ENCODE data around the gene C5orf58.

DNA sequence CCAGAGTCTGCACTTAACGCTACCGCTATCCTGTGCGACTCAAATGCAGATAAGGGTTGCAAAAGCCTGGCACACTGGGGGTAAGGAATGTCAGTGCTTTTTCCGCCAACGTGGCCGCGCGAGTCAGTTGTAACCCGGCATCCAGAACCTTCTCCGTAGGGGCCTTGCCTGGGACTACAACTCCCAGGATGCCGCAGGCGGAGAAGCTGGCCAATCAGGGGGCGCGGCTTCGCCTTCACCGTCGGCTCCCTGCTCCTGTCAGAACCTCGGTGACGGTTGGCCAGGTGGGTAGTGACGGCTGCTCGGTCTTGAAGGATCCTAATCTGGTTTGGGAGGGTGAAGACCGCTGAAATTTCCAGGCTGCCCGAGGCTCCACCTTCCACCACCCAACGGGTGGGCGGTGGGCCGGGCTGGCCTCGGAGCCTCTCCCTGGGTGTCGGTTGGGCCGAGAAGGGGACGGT lies at the start of gene C5orf58:
Gene C5orf58 (plus strand): TSS at position 262 of the 461 bp plus-strand sequence.
- RRBS, result no CpG with 5 or more reads among the region's 30 CpGs

GRCh38 chr5:170265589-170266156 lies 31.9 kb downstream of the LCP2 start:
- RRBS, result no CpG with 5 or more reads among the region's 4 CpGs

DNA sequence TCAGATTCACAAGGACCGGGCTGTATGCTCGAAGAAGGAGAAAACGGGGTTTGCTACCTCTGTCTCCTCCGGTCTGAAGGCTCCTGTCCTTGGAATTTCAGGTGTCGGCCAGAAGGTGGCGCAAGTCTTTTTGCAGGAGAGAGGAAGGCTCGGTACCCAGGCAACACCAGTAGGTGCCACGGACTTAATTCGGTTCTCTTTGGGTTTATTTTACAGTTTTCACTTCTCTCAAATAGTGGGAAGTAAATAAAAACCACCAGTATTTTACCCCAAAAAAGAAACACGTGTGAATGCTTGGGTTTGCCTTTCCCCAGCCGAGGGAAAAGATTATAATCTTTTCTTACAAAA lies 29.7 kb downstream of the LCP2 start:
- RRBS, result 0% methylated on average over 3 of the region's 11 CpGs

- RRBS, result no CpG with 5 or more reads among the region's 15 CpGs
These were observed 28.4 kb downstream of the LCP2 start for GRCh38 chr5:170268799-170270017.

- RRBS, result no CpG with 5 or more reads among the region's 10 CpGs
These were observed 22.1 kb downstream of the LCP2 start for GRCh38 chr5:170275261-170276037.

DNA sequence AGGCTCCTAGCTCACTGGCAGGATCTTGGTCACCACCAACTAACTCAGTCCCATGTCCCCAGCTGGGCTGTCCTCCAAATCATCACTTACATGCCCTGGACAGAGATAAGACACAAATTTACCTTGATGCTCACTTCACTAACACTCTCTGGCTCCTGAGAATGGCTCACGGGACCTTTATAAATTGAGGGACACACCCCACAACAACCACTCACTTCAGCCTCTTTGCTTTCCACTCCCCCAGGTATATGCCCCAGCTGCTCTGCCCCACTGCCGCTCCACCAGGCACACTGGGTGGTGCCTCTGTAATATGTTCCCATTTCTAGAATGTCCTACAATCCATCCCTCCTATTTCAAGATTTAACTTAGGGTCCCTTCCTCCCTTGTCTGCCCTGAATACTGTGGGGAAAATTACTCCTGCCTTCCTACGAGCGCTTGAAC lies 14.1 kb downstream of the LCP2 start:
- RRBS, result no CpG with 5 or more reads among the region's 4 CpGs

GRCh38 chr5:170288757-170289401 lies 8.7 kb downstream of the LCP2 start:
- RRBS, result no CpG with 5 or more reads among the region's 3 CpGs

DNA sequence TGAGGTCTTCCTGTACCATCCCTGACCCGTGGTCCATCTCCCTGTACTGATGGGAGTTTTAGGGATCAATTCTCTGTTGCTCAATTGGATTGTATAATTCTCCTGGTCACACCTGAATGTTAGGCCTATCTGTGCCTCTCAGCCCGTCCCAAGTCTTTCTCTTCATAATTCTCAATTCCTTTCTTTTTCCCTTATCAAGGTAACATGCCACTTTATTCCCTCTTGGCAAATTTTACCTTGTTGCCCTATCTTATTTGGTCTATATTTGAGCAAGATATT lies 1.7 kb downstream of the LCP2 start:
- RRBS, result no CpG with 5 or more reads among the region's 2 CpGs

DNA sequence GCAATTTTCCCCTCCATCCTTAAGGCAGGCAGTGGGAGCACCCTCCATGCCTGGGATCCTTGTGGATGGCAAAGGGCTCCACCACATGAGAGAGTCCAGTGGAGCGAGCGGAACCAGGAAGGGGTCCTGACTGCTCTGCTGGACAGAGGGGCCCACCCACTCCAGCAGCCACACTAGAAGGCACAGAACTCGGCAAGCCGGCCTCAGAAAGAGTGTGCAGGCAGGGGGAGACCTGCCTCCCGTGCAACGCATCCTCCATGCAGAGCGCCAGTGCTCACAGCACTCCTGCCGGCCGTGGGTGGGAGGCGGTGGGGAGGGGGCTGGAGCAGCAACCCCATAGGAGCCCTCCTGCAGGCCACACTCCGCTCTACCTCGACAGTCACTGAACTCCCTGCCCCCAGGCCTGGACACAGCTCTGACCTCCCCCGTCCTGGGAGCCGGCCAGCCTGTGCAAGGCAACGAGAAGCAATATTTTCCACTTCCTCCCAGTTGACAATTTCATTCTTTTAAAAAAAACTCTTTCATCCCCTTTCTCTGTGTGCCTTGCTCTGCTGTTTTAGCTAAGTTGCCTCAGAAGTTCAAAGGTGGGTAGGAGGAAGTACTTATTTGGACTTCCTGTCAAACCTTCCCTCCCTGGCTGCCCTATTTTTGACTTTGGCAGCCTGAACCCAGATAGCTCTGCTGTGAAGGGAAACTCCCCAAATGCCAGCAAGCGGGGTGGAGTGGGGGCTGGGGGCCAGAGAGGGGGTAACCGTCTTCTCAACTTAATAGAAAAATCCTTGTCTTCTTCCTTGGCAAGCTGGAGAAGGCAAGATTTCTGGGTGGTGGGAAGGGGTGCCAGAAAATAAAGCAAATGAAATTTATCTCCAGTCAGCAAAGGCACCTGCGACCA lies 5.4 kb upstream of the LCP2 start:
- RRBS, result 43% methylated on average over 2 of the region's 18 CpGs

DNA sequence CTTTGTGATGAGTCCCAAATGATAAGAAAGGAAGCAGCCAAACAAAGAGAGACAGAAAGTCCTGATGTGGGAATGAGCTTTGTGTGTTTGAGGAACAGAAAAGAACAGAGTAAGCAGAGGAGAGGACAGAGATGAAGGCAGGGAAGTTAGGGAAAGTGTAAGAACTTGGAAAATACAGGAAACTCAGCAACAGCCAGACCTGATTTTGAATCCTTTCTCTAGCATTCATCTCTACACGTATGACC lies 32.5 kb upstream of the LCP2 start:
- RRBS, result no CpG with 5 or more reads among the region's 1 CpG

DNA sequence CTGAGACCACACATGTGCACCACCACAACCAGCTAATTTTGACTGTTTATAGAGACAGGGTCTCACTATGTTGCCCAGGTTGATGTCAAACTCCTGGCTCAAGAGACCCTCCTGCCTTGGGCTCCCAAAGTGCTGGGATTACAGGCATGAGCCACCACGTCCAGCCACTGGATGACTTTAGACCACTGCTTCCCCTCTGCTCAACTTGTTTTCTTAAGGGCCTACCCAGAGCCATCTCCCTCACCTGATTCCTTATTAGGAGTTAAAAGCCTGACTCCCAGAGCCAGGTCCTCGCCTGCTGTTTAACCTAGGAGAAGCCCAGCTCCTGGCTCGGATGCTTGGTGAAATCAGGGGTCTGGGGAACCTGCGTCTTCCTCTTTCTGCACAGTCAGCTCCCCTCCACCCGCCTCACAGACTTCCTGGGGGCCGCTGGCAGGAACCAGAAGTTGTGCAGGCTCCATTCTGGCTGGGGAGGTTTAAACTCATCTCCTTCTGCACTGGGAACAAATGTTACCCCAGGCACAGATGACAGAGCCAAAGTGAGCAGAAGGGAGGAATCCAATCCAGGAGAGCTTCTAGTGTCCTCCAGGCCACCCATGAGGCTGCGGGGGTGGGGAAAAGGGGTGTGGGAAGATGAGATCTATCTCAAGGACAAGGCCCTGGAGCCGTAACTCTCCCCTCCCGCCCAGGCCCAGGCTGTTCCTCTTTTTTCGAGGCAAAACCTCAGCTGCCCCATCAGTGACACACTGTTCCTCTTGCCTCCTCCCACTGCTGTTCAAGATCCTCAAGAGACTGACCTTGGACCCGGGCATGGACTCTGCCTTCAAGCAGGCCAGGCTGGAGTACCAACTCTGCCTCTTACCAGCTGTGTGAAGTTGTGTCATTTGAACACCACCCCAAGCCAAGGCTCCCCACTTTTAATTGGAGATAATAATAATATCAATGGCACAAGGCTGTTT lies 31.2 kb downstream of the KCNMB1 start:
- RRBS, result no CpG with 5 or more reads among the region's 11 CpGs

GRCh38 chr5:170404397-170404820 lies 15.2 kb upstream of the KCNMB1 start:
- RRBS, result no CpG with 5 or more reads among the region's 3 CpGs

- RRBS, result no CpG with 5 or more reads among the region's 4 CpGs
These were observed 30.3 kb downstream of the KCNIP1 start for GRCh38 chr5:170534052-170534653.

DNA sequence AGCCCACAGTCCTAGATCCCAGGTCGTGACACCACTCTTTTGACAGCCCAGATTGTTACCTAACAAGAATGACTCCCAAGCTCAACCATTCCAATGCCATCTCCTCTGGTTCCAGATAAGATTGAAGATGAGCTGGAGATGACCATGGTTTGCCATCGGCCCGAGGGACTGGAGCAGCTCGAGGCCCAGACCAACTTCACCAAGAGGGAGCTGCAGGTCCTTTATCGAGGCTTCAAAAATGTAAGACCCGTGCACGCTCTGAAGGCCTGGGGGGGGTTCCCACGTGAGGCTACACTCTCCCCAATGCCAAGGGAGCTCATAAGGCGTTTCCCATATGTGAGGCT lies 64.9 kb upstream of the GABRP start:
- RRBS, result no CpG with 5 or more reads among the region's 9 CpGs

DNA sequence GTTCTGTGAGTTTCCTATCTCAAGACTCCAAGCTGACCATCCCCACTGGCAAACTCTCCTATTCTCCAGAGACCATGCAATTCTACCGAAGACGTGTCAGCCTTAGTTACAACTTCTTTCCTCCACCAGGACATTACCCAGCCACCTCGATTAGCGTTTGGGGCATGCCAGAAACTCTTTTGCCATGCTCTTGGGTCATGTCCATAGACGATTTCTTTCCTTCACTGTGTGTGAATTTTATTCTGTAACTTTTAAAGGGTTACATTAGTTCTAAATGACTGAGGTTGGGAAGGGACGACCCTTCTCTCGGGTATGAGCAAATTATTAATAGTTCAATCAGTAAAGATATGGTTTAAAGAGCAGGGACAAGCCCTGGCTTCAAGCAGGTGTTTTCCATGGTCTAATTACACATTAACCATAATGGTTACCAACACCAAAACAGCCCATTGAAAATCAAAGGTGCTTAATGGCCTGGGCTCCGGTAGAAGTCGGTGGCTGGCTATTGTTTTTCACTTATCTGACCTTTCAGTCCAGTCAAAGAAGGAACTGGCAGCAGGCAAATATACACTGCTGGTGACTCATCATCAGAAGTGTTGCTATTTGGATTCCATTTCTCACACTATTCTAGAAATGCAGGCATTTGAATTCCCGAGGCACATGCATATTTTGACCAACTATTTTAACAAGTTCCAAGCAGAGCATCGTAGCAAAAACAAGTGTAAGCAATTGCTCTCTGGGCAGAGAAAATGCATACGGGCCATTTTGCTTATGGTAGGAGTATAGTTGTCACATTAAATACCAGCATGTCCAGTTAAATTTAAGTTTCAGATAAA lies 26.5 kb upstream of the GABRP start:
- RRBS, result no CpG with 5 or more reads among the region's 12 CpGs

- RRBS, result no CpG with 5 or more reads among the region's 8 CpGs
These were observed 19.5 kb upstream of the GABRP start for GRCh38 chr5:170763931-170764429.

- RRBS, result no CpG with 5 or more reads among the region's 15 CpGs
These were observed 864 bp upstream of the NPM1 start for GRCh38 chr5:171386764-171387206.

DNA sequence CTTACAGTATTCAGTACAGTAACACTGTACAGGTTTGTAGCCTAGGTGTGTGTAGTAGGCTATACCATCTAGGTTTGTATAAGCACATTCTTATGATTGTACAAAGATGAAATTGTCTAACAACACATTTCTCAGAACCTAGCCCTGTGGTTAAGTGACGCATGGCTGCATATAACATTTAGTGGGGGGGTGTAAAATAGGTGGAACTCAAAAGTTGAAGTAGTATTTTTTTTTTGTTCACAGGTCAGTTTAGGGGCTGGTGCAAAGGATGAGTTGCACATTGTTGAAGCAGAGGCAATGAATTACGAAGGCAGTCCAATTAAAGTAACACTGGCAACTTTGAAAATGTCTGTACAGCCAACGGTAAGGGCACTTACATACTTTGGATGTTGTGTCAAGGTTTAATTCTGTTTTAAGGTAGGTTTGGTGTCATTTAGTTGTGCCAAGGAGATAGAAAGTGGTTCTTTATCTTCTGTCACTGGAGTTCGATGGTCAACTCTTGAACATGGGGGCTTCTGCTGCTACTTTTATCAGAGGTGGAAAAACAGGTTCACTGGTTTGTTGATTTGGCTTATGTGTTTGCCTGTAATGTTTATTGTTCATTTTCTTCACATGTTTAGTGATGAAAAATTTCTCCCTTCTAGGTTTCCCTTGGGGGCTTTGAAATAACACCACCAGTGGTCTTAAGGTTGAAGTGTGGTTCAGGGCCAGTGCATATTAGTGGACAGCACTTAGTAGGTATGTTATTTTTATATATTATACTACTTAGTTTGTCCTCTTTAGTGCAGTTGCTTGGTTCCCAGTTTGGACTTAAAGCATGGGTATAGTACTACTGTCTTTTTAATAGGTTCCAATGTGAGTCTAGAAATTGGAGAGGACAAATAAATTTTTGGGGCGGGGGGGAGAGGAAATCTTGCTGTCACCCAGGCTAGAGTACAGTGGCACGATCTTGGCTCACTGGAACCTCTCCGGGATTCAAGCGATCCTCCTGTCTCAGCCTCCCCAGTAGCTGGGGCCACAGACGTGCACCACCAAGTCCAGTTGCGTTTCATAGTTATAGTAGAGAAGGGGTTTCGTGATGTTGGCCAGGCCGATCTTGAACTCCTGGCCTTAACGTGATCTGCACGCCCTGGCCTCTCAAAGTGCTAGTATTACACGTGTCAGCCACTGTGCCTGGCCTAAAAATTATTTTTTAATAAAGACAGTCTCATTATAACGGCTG lies 3.8 kb downstream of the NPM1 start:
- RRBS, result no CpG with 5 or more reads among the region's 16 CpGs

DNA sequence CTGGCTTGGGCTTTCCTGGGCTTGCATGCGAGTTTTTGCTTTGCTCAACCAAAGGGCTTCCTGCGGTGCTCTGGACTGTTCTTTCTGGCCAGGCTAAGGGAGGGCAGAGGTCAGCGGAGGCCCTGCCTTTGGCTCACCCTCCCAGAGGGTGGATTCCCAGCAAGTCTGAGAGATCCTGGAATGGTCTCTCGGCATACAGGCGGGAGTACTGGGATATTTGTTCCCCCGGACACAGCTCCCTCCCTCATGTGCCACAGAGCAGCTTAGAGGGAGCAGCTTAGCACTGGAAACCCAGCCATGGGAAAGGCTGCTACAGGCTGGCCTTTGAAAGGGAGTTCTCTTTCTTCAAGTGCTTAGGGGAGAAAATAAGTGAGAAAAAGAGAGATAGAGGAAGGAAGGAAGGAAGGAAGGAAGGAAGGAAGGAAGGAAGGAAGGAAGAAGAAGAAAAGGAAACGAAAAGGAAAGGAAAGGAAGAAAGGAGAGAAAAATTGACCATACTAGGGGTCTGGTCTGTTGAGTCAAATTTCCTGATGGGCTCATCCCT lies 158.8 kb downstream of the FGF18 start:
- RRBS, result no CpG with 5 or more reads among the region's 7 CpGs

DNA sequence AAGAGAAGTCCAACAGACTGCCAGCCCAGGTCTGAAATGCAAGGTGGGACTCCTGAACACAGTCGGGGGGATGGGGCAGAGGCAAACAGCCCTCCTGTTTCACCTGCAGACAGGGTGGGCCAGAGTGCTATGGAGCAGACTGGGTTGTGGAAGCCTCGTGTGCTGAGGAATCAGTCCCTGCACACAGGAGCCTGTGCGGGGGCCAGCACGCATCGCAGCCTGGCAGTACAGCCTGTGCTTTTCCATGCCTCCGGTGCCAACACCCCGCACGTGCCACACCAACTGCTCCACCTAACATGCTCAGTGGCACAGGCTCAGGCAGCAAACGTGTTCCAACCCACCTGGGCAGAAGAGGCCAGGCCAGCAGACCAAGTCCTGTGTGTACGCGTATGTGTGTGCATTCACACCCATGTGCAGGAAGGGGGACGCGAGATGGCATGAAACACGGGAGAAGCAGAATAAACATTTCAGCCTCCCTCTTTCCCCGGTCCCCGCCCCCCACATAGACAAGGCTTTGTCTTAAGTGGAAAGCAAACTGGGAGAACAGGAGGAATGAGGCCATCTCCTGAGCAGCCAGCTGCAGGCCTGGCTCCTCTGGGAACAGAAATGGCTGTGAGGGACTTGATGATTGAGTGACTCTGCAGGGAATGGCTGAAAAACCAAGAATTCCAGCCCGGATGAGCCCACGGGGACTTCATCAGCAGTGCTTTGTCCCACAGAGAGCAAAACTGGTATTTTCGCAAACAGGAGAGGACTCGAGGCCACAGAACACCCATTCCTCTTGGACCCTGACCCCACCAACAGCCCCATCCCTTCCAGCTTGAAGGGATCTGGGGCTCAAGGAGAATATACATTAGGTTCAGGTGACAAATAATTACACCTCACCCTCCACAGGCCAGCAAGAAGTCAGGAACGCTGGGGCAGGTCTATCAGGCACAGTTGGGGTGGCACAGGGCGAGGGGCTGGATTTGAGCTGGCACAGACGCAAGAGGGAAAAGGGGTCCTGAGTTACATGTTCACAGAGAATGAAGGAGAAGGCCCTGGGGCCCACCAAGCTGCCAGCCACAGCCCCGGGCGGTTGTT lies 37.7 kb upstream of the FBXW11 start:
- RRBS, result no CpG with 5 or more reads among the region's 25 CpGs

Data from amniotic epithelial cell (primary cell).